Amniotic epithelial cell (primary cell): Measurements from ENCODE around the gene CNTN4.

DNA sequence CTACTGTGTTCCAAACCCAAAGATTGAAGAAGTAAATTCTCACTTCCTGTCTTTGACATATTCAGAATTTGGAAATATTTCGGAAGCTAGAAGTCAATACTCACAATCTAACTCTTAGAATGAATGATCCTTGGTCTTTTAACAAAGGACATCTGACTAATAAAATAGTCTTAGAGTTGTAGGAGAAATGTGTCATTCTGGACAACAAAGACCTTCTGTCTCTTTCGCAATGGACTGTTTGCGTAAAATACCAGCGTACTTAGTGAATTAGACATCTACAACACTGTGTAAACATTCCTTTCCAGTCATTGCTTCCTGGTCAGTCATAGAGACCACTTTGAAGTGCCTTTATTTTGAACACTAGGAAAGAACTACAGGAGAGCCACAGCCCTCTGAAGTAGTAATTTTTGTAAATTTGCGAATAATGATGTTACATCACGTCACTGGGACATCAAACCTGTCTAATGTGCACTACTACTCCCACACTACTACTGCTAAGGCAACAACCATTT lies 68.1 kb downstream of the CHL1 start:
- RRBS, result no CpG with 5 or more reads among the region's 6 CpGs

DNA sequence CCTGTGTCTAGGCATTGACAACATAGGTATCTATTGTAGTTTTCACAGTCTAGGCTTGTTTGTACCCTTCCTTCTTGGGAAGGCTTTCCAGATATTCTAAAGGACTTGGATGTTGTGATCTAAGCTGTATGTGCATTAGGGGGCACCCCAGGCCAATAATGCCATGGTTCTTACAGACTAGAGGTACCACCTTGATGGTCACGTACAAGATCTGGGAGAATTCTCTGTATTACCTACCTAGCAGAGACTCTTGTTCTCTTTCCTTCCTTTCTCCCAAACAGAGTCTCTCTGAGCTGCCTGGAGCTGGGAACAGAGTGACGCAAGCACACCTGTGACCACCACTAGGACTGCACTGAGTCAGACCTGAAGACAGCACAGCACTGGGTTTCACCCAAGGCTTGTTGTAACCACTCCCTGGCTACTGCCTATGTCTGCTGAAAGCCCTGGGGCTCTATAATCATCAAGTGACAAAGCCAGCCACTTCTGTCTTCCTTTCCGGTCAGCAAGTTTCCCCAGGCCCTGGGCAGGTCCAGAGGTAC lies 293.4 kb upstream of the CNTN4 start:
- RRBS, result no CpG with 5 or more reads among the region's 3 CpGs

DNA sequence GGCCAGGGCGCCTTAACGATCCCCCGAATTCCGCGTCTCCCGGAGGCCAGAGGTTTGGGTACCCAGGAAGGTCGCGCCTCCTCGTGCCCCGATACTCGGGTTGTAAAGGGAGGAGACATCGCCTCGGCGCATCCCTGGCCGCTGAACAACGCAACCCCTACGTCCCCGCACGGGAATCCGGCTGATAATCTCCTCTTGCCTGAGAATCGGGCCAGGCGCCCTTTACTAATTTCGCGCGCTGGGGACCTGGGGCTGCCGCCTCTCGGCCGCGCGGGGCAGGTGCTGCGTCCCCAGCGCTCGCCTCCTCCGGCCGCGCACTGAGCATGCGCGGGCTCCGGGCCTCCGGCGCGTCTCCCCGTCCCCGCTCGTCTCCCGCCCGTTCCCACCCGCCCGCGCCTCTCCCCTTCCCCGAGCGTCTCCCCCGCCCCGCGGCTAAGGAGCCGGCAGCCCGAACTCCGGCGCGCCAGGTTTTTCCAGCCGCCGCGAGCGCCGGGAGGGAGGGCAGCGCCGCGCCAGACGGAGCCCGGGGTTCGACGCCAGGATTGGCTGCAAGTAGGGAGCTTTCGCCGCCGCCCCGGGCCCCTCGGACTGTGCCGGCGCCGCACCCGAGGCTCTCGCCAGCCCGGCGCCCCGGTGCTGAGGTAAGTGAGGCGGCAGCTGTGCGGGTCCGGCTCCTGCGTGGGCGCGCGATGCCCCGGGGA lies at the start of gene CNTN4:
Gene CNTN4, plus strand, starts transcription at position 529 of the 701 bp plus-strand sequence.
- RRBS, result 3% methylated on average over 24 of the region's 93 CpGs

DNA sequence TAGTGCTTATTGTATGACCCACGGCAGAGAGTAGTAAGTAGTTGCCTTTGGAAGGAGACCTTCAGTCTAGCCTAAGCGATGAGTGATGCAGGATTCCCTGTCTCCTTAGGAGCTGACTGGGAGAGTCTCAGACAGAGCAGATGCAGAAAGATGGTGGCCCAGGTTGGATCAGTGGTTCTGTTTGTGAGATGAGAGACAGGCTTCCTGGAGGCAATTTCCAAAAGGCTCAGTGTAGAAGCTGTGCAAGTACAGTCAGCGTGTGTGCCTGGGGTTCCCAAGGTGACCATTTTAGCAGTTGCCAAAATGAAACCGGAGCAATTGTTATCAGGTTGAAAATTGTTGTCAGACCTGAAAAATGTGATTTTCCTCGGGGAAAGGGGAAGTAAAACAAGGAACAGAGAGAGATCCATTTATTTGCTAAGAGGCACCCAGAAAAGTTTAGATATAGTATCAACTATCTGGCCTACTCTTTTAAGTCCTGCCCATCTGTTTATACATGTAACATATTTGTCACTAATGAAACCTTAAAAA lies 755 bp upstream of the IL5RA start:
- RRBS, result no CpG with 5 or more reads among the region's 5 CpGs

DNA sequence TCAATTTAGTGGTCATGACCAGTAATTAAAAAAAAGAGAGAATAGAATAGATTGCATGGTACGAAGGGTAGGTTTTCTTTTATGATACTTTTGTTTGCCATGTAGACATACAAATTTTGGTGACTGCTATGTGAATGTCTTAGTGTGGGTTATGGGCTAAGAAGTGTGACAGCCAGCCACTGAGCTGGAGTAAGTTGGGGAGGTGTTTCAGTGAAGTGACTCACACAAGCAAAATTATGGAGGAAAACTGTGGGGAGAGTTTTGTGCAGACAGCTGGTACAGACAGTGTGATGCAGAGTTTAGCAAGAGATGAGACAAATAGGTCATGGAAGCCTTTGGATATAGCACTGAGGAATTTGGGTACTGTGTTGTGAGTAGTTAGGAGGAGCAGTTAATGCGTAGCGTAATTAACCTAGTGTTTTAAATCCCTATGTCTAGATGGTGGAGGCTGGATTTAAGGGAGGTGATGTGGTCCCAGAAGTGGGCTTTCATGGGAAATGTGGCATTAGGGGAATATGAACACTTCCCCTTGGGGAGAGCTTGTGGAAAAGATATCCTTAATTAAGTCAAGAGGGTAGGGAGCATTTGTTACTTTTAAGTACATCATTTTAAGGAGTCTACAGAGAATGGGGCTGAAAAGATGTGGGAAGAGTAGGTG lies 8.4 kb downstream of the TRNT1 start:
- RRBS, result no CpG with 5 or more reads among the region's 3 CpGs

- RRBS, result no CpG with 5 or more reads among the region's 3 CpGs
Measured at GRCh38 chr3:3147152-3147747, 20.5 kb downstream of the TRNT1 start.

DNA sequence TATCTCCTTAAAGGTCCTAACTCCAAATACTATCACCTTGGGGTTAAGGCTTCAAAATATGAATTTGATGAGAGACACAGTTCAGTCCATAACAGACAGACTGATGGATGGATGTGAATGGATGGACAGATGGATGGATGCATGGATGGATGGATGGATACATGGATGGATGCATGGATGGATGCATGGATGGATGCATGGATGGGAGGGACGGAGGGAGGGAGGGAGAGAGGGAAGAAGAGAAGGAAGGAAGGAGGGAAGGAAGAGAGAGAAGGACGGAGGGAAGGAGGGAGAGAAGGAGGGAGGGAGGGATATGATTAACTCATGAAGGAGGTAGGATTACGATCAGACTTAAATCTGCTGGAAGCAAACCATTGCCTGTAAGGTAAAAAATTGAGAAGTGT lies 192.4 kb downstream of the LRRN1 start:
- RRBS, result no CpG with 5 or more reads among the region's 3 CpGs

DNA sequence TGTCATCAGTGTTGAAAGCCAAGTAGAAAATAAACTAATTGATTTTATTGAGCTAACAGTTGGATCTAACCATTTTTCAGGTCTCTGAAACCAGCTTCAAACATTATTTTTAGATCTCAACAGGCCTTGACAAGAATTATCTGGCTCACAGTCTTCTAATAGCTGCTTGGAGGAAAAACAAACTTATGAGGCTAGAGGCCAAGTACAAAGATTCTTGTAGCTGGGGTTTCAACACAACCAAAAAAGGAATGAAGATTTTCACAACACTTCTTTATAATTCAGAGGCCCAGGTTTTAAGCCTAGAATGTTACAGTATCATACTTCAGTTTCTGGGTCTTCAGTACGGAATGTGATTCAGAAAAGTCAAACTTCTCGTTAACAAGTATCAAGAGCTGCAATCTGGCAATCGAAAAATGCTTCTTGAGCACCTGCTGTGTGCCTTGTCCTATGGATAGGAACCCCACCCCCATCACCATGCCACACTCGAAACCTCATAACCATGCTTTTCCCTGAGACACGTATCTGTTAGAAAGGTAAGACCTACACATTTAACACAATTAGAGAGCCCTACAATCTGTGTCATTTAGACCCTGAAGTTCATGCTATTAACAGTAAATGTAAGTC lies 3.8 kb downstream of the SETMAR start:
- RRBS, result no CpG with 5 or more reads among the region's 5 CpGs

DNA sequence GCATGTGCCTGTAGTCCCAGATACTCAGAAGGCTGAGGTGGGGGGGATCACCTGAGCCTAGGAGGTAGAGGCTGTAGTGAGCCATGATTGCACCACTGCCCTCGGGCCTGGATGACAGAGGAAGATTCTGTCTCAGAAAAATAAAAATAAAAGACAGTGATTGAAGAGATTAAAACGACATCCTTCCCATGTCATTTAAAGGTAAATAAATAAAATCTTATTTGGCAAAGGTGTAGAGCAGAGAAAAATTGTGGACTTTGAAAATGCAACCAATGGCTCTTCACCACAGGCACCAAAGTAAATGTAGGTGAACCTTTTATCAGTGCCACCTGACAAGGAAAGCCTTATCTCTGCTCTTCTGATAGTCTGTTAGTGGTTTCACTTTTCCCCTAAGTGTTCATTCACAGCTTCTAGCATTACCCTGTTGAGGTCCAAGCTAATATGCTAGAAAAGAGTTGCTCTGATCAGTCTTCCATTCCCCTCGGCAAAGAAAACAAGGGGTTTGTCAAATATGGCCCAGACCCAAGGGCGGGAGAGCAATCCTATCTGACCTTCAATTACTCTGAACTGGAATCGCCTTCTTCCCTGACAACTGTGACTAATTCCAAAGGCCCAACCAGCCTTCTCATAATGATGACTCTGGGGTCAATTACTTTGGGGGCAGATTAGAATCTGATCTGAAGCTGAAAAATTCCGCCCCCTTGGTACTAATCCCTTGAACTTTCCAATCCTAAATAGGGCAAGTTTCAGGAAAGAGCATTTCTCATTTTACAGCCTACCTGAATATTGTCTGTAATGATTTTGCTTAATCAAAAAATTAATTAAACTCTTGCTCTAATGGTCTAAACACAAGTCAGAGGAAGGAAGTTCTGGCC lies 52.3 kb downstream of the SETMAR start:
- RRBS, result no CpG with 5 or more reads among the region's 6 CpGs

DNA sequence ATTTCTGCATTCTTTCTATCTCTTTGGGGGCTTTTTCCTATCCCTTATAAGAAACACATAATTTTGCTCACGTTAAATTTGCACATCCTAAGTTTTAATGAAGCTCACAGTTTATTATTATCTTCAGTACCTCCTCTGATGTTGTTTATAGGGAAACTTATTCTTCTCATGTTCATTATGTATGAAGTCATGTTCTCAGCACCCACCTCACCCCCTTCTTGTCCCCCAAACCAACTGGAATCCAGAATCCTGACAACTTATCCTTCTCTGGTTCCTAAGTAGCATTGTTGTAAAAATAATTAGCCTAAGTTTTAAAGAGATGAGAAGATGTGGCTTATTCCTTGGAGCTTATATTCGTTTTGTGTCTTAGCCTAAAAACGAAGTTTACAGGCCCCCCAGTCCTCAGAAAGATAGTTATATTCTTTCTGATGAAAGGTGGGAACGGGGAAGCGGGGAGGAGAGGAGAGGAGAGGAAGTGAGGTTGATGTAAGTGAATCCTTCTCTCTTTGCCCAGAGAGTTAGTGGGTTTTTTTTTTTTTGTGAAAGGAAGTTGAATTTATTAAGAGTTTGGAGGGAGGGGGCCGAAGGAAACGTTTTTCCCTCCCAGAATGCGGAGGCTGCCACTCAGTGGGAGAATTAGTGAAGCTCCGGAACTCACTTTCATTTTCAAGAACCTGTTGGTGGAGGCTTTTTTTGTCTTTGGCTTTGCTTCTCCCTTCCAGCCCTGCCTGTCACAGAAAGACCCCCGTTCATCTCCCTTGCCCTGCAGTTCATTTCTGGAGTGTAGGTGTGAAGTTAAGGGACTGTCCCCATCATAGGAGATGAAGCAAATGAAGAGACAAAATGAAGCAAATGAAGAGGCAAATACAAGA lies 91.1 kb downstream of the ITPR1 start:
- RRBS, result no CpG with 5 or more reads among the region's 10 CpGs

DNA sequence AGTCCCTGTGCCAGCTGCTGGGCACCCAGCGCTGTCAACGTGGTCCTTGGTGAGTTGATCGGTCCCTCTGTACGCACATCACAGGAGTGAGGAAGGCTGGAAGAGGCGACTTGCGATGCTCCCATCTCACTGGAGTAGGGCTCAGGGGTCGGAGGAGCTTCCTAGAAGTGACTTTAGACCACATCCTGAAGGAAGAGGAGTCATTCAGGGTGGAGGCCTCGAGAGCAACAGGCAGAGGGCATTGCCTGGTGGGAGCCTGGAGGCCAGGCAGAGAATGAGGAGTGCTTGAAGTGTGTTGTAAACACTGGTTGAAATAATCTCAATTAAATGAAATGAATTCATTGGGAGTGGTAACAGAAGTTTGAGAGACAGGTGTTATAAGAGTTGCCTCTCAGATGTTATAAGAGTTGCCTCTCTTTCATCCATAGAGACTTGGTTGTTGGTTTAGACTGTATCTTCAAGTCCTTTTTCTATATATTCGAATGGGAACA lies 206.2 kb upstream of the BHLHE40 start:
- RRBS, result no CpG with 5 or more reads among the region's 9 CpGs

DNA sequence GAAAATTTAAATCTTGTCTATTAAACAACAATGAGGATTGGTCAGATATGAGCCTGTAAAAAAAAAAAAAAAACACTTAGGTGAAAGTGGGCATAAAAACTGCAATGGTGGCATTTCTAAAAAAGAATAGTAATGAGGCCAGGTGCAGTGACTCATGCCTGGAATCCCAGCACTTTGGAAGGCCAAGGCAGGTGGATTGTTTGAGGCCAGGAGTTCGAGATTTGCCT lies 38.4 kb upstream of the BHLHE40 start:
- RRBS, result no CpG with 5 or more reads among the region's 1 CpG

GRCh38 chr3:4984602-4985025 lies 5.4 kb downstream of the BHLHE40 start:
- RRBS, result no CpG with 5 or more reads among the region's 7 CpGs

- RRBS, result no CpG with 5 or more reads among the region's 9 CpGs
Measured at GRCh38 chr3:5006591-5007185, 27.5 kb downstream of the BHLHE40 start.

- RRBS, result no CpG with 5 or more reads among the region's 14 CpGs
Measured at GRCh38 chr3:5023051-5023957, 44.1 kb downstream of the BHLHE40 start.

DNA sequence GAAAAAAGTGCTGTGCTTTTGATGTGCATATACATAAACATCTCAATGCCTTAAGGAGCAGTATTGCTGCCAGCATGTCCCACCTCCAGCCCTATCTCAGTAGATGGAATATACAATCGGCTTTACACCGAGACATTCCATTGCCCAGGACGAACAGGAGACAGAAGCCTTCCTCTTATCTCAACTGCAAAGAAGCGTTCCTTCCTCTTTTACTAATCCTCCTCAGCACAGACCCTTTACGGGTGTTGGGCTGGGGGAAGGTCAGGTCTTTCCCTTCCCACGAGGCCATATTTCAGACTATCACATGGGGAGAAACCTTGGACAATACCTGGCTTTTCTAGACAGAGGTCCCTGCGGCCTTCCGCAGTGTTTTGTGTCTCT lies 40.2 kb upstream of the ARL8B start:
- RRBS, result no CpG with 5 or more reads among the region's 8 CpGs

- RRBS, result no CpG with 5 or more reads among the region's 32 CpGs
Measured at GRCh38 chr3:6769663-6770450, 91.1 kb upstream of the GRM7 start.

- RRBS, result no CpG with 5 or more reads among the region's 5 CpGs
Measured at GRCh38 chr3:7554363-7554776, 693.5 kb downstream of the GRM7 start.